Temporal lobe (tissue), 2 donors: Measurements from ENCODE around the gene ACTC1.

DNA sequence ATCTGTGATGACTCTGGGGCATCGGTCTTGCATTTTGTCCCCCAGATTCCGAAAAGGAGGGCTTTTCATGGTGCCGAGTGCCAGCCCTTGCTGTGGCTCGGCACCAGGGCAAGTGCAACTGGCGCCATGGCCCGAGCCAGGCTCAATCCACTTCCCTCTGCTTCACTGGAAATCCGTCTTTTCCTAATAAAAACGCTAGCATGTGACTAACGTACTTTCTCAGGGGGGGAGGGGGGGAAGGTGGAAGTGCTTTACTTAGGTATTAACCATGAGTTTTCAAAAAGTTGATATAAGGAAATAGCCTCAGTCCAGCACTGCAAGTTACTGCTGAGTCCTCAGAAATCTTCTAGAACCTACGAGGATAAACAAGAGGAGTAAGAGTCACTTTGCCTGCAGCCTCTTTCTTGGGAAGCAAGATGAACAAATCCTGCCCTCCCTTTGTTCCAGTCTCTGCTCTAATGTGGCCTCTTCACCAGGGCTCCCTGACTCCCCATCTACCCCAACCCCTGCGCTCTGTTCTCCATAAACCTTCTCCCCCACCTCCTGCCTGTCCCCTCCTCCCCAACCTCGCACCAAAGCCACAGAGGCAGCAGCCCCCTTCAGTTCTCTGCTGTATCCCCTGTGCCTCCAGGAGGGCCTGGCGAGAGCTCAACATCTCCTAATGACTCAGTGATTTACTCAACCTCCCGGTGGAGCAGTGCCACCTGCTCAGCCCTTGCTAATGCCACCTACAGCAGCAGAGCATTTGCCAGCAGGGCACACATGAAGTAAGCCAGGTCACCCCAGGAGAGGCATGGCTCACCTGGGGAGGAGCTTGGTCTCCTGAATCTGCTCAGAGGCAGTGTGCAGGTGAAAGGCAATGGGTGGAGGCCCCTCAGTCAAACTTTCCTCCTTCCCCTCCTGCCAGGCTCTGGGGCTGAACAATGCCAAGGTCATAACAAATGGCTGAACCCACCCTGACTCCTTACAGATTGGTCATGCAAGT, 20.1 kb downstream of the TRPM1 start:
- RAMPAGE, long total RNA, result no peak

GRCh38 chr15:31222500-31223062, 104.1 kb upstream of the KLF13 start:
- RAMPAGE, long total RNA, result no peak

- RAMPAGE, long total RNA, result no peak
Observed at GRCh38 chr15:31223890-31224453, 102.7 kb upstream of the KLF13 start.

GRCh38 chr15:31305062-31305264, 21.7 kb upstream of the KLF13 start:
- RAMPAGE, long total RNA, result no peak

- RAMPAGE, long total RNA, result no peak
Observed at GRCh38 chr15:31325015-31325463, 1.6 kb upstream of the KLF13 start.

DNA sequence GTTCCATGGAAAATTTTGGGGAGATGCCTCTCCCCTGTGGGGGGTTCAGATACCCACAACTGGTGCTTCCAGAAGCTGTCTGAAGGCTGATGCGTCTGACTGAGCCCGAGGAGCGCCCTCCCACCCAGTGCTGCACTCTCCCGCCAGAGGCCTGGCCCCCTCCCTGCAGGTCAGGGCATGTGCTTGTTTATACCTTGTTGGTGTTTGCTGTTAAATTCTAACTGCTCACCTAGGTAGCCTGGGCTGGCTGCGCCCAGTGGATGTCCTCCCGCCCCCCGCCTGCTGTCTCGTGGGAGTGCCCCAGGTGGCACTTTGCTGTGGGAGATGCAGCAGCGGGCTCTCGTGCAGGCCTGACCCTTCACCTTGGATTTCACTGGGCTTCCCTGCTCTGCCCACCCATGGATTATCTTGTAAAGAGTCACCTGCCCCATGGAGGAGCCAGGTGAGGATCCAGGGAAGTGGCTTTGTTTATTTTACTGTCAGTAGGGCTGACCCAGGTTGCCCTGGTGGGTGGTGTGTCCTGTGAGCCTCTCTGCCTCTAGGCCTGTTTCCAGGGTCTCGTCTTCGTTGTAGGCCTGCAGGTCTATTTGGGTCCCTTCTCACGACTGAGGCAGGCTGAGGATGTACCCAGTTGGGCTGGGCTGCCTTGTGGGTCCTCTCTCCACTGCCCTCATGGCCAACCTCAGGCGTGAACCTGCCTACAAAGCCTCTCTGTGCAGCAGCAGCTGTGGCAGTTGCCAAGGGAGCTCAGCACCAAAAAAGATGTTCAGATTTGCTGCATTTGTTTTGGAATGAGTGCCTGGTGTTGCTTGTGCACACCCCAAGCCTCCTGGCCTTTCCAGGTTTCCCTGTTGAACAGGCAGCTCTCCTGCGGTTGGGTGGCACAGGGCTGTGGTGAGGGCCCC, 13.2 kb downstream of the KLF13 start:
- RAMPAGE, long total RNA, result no peak

DNA sequence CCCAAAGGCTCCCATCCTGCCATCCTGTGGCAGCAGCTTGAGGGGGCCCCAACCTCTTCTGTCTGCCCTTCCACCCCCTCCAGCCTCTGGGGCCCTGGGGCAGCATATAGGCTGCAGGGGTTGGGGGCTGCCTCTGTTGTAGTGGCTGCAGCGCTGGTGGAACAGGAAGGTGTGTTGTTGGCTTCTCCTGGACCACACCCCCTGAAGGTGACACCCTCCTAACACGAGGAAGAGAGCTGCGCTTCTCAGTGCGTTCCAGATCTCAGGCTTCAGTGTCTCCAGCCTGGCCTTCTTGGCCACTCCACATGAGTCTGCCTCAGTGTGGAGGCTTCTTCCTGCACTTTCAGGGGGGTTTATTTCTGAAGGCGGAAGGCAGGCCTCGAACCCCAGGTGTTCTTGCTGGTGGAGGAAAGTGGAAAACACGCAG, 21.1 kb downstream of the KLF13 start:
- RAMPAGE, long total RNA, result no peak

GRCh38 chr15:31398822-31399033, 72.1 kb downstream of the KLF13 start:
- RAMPAGE, long total RNA, result no peak

GRCh38 chr15:33067256-33068548, 126.8 kb downstream of the FMN1 start:
- RAMPAGE, long total RNA, result no peak

GRCh38 chr15:33135399-33135952, 59.0 kb downstream of the FMN1 start:
- RAMPAGE, long total RNA, result no peak

DNA sequence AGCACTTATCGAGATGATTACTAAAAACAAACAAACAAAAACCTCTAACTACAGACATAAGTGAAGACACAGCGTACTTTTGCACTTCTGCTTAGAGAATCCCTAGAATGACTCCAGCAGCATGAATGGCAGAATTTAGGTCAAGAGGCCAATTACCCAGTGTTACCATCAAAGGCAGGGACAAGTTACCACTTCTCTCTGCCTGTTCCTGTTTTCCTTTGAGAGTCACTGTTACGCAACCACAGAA, 42.1 kb downstream of the FMN1 start:
- RAMPAGE, long total RNA, result no peak

DNA sequence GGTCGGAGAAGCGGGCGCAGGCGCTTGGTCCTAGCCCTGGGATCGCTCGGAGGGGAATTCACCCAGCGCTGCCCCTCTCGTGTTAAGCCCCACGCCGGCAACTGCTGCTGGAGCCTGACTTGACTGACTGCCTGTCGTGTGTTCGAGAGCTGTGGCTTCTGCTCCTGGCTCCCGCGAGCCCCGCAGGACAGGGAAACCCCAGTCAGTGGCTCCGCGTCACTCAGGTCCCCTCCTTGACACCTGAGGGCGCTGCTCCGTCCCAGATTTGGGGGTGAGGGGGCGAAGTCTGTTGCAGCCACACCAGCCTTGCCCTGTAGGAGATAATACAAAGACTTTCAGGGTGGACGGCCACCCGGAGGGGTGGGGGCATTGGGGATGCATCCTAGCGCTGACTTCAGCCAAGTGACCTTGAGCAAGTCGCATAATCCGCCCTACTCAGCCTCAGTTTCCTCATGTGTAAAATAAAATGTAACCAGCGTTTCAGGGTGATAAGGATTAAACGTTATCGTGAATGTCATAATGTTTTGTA, 884 bp downstream of the RYR3 start:
- RAMPAGE, long total RNA, result no peak

DNA sequence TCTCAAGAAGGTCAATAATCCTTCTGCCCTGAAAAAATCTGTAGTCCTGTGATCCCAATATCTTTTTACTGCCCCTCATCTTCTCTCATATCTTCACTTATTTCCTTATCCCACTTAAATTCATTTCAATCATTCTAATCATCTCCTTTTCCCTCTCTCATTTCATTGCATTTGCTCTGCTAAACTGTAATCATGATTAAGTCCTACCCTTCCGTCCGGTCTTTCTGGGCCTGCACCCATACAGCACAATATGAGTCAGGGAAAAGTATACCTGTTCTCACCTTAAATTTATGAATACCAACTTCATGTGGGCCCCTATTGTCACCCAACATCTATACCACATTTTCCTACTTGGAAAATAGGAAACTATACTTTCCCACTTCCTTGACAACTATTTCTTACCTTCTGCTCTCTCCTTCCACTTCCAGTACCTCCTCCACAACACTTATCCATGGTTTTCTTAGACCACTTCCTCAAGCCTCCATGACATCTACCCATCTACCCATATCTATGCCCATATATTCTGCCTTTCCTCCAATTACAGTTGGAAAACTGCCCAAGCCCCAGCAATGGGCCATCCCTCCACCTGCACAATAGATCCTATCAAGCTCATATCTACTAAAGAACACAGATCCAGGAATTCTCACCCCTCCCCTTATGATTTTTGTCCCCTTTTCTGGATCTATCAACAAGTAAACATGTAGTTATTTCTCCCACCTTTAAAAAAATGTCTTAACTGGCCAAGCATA, 29.5 kb downstream of the CHRM5 start:
- RAMPAGE, long total RNA, result no peak

- RAMPAGE, long total RNA, result no peak
Observed at GRCh38 chr15:34436571-34437605, 720 bp downstream of the GOLGA8A start.

DNA sequence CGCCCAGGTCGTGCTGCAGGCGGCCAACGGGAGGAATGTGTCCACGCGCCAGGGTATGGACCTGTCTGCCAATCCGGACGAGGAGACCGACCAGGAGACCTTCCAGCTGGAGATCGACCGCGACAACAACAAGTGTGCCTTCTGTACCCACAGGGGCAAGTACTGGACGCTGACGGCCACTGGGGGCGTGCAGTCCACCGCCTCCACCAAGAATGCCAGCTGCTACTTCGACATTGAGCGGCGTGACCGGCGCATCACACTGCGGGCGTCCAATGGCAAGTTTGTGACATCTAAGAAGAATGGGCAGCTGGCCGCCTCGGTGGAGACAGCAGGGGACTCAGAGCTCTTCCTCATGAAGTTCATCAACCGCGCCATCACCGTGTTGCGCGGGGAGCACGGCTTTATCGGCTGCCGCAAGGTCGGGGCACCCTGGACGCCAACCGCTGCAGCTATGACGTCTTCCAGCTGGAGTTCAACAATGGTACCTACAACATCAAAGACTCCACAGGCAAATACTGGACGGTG, 57.7 kb upstream of the GOLGA8A start:
- RAMPAGE, long total RNA, result no peak

DNA sequence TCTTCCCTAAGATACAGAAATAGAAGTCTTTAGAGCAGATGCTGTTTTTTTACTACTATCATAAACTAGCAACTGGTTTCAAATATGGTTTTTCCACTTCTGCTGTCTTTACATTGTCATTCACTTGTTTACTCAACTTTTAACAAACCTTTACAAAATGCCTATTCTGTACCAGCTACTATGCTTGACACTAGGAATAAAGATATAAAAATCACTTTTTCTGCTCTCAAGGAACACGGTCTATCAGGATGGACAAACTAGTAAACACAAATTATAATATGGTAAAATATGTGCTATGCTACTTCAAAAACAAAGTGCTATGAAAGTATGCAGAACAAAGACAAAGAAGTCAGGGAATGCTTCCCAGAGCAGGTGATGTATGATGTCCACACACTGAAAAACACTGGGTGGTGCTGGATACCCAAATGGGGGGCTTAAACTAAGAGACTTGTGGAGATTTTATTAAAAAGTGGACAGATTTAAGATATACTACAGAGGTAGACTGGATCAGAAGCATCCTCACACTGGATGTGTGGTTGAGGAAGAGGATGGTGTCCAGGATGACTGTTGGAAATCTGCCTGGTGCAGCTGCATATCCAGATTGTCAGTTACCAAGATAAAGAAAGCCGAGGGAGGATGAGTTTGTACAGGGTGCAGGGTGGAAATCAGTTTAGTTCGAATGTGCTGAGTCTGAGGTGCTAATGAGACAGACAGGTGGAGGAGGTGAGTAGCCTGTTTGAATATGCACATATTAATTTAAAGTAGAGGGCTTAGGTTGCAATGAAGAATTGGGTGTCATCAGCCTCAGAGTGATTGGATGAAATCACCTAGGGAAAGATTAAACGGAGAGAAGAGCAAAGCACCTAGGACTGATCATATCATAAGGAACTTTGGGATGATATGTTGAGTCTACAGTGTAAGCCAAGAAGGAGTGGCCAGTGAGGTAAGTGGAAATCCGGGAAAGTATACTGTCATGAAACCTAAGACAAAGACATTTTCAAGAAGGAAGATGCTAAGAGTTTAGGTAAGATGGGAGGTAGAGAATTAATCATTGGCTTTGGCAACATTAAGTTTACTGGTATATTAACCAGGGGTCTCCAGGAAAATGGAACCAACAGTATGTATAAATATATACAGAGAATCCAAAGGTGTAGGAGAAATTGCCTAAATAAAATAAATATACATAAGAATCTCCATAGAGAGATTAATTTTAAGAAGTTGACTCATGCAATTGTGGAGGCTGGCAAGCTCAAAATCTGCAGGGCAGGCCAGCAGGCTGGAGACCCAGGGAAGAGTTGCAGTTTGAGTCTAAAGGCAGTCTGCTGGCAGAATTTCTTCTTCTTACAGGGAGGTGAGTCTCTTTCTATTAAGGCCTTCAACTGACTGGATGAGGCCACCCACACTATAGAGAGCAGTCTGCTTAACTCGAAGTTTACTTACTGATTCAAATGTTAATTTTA, 74.1 kb upstream of the GOLGA8B start:
- RAMPAGE, long total RNA, result no peak

GRCh38 chr15:34795106-34796058, at the start of gene ACTC1:
TSS of gene ACTC1 (minus strand) at chr15:34795549.
- RAMPAGE, long total RNA, result no peak

DNA sequence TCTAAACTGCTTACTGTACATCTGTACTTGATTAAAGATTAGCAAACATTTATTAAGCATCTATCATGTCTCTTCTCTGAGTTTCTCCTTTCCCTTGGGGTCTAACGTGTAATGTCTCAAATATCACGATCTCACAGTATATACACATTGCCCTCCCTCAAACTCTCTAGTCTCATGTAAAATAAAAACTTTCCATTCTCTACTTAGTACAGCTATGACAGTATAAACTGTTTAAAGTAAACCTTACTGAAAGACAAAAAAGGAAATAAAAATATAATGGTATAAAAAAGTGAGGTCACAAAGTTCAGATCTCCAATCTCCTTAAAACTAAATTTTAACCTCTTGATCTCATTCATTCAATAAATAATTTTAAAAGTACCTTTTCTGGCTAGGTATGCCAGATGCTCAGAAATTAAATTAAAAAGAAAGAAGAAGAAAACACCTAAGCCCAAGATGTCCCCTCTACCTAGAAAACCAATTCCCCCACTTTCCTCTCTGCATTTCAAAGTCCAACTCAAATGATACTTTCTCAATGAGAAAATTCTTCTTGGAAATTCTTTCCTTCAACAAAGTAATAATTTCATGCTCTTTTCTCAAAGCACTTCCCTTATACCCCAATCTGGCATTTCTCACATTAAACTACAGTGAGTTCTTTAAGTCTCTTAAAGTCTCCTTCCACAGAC, 3.5 kb downstream of the AQR start:
- RAMPAGE, long total RNA, result no peak

DNA sequence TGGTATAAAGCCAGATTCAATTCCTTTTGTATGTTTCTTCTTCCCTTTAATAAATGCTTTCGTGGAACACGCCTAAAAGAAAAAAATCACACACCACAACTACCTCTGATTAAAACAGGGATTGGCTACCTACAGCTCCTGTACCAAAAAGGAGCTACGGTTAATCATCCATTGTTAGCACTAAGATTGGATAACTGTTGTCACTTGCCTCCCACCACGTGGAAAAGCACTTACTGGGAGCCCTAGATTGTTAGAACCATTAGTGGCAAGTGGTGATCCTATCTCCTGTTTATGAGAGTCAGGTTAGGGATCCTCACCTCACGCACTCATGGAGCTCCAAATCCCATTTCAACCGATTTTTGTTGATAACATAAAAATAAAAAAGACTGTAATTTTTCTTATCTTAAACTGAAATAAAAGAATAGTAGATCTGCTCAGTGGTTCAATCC, 1.0 kb downstream of the ZNF770 start:
- RAMPAGE, long total RNA, result no peak

- RAMPAGE, long total RNA, result no peak
Observed at GRCh38 chr15:34987532-34988141, 450 bp downstream of the ZNF770 start.